Jurkat, Clone E6-1 (cell line): ENCODE measurements around the genes NARF and FOXK2.

DNA sequence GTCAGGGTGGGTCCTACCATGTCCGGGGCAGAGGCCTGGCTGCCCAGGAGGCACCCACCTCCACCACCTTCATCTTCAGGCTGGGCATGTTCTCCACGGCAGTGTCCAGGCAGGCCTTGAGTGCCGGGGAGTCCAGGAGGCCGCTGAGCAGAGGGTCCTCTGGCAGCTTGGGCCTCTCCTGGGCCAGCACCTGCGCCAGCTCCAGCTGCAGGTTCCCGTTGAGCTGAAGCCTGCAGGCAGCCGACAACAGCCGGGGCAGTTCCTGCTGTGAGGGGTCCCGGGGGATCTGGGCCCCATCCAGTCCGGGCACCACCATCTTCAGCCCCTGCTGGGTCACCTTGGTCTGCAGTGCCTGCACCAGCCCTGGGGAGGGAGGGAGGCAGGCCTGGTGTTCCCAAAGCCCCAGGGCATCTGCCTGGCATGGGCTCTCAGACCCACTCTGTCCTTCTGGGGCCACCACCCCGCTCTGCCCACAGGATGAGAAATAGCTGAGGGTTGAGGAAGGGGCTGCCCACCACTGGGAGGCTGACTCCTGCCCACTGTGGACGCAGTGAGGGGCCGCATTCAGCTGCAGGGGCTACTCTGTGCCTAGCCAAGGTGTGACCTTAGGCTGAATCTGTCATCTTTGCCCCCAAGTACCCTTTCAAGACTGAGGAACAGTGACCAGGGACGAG, 11.7 kb downstream of the FASN start:
- RRBS, result 100% methylated on average over 1 of the region's 14 CpGs

DNA sequence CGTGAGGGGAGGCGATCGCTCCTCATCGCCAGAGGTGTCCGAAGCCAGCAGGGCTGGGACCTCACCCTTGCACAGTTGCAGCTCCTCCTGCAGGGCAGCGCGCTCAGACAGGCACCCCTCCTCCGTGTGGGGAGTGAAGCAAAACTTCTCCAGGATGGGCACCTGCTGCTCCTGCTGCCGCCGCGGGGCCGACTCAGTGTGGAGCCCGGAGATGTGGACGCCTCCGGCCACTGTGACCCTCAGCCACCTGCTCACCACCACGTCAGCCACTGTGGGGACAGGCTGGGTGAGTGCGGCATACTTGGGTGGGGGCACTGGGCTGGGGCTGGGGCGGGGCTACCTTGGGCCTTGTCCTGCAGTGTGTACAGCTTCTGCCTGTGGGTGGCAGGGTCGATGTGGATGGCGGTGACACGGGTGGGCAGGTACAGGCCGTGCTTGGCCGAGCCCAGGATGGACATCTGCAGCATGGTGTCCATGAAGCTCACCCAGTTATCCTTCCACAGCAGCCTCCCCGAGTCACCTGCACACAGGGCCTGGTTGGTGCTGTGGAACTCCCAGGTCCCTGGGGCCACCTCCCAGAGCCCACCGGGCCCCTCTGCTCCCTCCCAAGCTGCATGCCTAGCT, 10.9 kb downstream of the FASN start:
- RRBS, result 89% methylated on average over 1 of the region's 25 CpGs

- RRBS, result no CpG with 5 or more reads among the region's 28 CpGs
These were observed 7.8 kb downstream of the FASN start for GRCh38 chr17:82090146-82090785.

DNA sequence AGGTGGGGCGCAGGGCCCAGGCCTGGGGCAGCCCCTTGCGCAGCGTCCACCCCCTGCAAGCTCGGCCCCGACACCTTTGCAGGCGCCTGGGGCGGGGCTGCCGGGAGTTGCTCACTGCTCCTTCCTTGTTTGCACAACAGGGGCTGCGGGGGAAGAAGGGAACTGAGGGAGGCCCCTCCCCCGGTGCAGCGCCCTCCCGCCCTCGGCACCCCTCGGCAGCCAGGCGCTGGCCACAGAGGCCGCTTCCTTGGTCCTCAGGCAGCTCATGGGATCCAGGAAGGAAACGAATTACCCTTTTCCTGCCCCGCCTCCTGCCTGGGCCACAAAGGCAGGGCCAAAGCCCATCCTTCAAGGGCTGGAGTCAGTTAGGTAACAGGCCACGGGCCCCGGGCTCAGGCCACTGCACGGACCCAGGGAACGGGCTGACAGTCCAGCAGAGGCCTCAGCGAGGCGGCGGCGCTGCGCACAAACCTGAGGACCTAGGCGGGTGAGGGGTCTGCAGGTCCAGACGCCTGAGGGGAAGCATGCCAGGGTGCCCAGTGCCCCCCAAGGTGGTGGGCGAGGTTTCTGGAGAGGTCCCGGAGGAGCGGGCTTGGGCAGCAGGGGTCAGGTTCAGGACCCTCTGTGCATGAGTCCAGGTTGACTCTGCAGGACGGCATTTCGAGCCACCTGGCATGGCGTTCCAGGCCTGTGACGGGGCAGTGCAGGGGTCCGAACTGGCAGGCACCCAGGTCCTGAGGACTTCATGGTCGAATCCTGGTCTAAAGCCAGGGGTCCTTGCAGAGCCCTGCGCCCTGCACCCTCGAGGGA, 3.2 kb downstream of the SLC16A3 start:
- RRBS, result 38% methylated on average over 2 of the region's 40 CpGs

- RRBS, result no CpG with 5 or more reads among the region's 45 CpGs
These were observed 15.6 kb downstream of the SLC16A3 start for GRCh38 chr17:82244058-82245163.

- RRBS, result no CpG with 5 or more reads among the region's 10 CpGs
These were observed 3.9 kb downstream of the CSNK1D start for GRCh38 chr17:82269451-82270086.

DNA sequence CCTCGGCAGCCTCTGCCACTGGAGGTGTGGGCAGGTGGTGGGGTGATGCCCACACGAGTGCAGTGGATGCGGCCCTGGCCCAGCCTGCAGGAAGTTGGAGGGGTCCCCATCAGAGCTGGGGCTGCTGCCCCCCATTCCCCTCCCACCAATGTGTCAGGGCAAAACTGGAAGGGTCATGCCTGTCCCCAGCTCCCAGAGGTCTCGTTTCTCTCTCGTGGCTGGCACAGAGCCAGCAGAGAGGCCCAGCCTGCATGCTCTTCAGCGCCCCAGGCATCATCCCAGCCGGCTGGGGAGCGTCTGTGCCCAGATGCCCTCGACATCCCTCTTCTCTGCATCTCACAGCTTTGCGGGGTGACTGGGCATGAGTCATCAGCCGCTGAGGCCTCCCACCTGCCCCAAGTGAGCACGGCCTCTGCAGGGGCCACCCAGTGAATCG, 9.7 kb upstream of the CSNK1D start:
- RRBS, result no CpG with 5 or more reads among the region's 13 CpGs

DNA sequence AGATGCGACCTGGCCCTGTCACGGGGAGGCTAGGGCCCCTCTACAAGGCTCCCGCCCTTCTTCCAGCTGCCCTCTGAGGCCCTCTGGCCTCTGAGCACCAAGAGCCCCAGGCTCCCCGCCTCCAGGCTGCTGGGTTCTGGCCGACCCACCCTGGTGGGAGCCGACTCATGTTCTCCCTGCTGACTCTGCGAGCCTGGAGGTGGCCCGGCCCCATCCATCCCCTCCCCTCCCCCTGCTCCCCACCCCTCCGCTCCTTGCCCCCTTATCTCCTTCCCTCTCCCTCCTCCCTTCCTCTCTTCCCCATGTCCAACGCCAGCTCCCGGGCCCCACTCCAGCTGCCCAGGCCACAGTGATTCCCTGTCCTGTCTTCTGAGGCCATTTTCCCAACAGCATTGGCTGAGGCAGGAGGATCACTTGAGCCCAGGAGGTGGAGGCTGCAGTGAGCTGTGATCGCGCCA, 12.9 kb downstream of the CD7 start:
- RRBS, result no CpG with 5 or more reads among the region's 13 CpGs

DNA sequence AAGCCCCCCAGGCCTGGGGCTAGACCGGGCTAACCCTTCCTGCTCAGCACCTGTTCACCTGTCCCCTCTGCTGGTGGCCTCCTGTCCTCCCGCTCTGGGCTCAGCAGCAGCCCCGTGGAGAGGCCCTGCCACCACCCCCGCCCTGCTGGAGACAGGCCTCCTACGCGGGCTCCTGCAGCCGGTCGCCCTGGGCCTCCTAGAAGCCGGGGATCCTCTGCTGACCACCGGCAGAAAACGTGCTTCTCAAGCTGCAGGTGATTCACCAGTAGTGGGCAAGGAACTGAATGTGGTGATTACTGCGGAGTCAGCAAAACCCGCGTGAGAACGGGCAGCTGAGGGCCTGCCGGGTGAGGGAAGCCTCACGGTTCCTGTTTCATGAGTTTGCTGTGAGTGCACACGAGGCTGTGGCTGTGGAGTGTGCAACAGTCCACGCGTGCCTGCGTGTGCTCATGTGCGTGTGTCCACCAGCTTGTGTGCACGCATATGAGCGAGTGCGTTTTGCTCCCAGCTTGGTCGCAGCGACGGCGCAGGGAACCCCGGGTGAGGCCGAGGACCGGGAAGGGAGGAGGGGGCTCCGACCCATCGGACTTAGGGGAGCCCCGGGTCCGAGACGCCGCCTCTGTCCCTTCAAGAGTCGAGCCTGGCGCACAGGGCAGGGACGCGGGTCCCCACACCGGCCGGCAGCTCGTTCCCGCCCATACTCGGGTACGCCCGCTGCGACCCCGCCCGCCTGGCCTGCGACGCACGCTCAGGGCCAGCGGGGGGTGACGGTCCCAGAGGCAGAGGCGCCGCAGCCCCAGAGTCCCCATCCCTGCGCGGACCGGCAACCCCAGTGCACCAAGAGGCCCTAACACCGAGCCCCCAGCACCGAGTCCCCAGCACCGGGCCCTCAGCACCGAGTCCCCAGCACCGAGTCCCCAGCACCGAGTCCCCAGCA, 583 bp downstream of the SECTM1 start:
- RRBS, result 83% methylated on average over 12 of the region's 68 CpGs

GRCh38 chr17:82390079-82390971, 18.8 kb downstream of the UTS2R start:
- RRBS, result no CpG with 5 or more reads among the region's 37 CpGs

DNA sequence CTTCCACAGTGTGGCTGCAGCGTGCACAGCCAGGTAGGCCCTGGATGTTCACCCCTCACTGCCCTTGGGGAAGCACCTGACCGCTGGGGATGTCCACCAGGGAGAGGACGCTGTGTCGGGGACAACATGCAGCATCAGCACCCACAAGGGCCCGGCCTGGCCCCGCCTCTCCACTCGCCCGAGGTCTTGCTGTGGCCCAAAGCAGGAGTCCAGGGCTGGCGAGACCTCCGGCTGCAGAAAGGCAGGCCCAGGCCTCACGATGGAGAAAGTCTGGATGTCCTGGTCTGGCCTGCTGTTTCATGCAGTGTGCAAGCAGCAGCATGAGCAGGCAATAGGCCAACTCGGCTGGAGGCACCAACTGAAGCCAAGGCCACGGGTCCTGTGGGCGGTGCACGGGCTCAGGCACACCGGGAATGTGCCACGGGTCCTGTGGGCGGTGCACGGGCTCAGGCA, 7.1 kb downstream of the CYBC1 start:
- RRBS, result no CpG with 5 or more reads among the region's 19 CpGs

DNA sequence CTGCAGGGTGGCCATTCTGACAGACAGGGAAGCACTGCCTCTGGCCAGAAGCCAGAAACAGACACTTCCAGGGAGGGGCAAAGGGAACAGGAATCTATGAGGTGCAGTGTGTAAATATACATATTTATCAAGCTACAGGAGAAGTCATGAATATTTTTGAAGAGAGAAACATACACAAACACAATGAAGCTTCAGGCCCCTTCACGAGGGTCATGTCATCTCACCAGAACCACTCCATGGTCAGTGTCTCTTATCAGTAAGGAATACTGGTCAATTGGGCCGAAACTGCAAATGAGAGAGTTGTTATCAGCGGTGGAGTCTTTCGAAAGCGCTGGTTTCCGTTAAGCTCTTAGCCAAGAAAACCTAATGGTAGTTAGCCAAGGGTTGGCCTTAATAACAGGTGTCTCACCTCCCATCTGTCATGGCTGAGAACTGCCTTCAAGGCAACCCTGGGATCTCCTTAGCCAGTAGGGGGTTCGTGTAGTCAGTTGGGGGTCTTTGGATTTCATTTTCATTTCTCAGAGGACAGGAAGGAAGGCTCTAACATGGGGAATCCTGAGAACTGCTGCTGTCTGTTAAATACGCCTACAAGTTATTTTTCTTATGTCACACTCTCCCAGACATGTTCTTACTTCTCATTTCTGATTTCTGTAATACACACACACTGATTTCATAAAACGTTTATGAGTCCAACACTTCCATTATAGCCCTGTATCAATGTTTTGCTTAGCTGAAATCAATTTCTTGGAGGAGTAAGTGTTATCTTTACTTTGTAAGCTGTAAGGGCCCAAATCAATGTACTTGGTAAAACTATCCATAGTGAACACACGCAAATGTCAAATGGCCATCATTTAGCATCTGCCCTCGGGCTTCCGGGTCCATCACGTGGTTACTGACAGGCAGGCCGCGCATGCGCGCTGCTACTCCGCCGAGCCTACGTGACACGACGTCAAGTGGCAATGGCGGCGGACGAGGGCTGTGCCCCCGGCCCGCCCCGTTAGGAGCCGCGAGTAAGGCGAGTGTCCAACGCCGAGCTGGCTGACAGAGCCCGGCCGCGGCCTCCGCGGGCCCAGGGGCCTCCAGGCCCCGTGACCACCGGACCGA, 925 bp upstream of the NARF start:
- RRBS, result 1% methylated on average over 15 of the region's 41 CpGs

DNA sequence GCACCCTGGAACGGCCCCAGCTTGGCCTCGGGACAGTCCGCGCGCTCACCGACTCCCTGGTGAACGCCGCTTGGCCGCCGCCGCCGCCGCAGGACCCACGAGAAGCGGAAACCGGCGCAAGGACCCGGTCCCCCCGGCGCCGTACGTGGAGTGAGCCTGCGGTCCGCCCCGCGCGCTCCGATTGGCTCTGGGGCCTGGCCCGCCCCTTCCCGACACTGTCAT, 262 bp upstream of the NARF start:
- RRBS, result no CpG with 5 or more reads among the region's 30 CpGs

DNA sequence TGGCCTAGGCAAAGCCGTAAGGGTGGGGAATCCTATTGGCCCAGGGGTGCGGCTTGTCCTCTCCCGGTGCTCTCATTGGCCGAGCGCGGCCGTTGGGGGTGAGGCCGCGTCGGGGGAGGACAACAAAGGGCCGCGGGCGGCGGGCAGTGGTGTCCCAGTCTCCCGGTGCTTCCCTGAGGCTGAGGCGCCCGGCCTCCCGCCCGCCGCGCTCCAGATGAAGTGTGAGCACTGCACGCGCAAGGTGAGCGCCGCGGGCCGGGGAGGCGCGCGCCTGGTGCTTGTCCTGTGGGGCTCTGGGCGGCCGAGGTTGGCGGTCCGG, at the start of gene NARF:
Gene NARF, plus strand, starts transcription at position 152 of the 319 bp plus-strand sequence.
- RRBS, result 2% methylated on average over 28 of the region's 34 CpGs

- RRBS, result no CpG with 5 or more reads among the region's 34 CpGs
These were observed 29.4 kb upstream of the FOXK2 start for GRCh38 chr17:82489789-82490901.

DNA sequence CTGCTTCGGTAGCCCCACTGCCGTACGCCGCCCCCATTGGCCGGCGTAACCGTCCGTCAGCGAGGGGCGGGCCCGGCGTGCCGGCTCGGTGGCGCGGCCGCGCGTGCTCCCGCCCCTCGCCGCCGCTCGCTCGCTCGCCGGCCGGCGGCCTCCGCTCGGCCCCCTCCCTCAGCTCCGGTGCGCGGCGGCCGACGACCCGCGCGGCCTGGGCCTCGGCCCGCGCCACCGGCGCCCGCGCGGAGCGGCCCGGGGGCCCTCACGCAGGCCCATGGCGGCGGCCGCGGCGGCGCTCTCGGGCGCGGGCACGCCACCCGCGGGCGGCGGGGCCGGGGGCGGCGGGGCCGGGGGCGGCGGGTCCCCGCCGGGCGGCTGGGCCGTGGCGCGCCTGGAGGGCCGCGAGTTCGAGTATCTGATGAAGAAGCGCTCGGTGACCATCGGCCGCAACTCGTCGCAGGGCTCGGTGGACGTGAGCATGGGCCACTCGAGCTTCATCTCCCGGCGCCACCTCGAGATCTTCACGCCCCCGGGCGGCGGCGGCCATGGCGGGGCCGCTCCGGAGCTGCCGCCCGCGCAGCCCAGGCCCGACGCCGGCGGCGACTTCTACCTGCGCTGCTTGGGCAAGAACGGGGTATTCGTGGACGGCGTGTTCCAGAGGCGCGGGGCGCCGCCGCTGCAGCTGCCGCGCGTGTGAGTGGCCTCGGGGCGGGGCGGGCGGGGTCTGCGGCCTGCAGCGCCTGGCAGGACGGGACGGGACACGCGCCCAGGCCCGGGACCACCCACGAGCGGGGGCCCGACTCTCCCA, at the start of gene FOXK2:
Gene FOXK2, plus strand, starts transcription at position 112 of the 802 bp plus-strand sequence.
- RRBS, result 2% methylated on average over 51 of the region's 135 CpGs

DNA sequence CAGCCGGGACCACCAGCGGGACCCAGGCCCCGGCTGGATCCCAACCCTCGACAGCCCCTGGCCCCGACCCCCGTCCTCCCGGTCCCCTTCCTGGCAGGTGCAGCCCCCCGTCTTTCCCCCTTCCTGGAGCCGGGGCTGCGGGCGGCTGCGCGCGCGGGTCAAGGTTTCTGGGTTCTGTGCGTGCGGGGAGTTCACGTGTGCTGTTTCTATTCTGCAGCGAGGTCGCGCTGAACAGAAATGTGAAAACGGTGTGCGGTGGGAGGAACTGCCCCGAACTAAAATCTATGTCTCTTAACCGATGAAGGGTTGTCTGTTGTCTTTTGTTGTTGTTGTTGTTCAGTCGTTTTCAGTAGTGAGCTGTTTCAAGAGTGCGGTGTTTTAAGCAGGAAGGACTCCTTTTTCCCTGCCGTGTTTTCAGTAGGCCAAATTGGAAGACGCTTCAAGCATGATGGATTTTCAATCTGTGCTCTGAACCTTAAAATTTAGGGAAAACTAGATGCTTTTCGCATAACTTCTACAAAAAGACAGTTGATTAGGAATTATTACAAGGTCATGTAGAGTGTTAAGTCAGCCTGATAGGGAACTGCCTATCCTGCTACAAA, 992 bp downstream of the FOXK2 start:
- RRBS, result 5% methylated on average over 8 of the region's 30 CpGs

DNA sequence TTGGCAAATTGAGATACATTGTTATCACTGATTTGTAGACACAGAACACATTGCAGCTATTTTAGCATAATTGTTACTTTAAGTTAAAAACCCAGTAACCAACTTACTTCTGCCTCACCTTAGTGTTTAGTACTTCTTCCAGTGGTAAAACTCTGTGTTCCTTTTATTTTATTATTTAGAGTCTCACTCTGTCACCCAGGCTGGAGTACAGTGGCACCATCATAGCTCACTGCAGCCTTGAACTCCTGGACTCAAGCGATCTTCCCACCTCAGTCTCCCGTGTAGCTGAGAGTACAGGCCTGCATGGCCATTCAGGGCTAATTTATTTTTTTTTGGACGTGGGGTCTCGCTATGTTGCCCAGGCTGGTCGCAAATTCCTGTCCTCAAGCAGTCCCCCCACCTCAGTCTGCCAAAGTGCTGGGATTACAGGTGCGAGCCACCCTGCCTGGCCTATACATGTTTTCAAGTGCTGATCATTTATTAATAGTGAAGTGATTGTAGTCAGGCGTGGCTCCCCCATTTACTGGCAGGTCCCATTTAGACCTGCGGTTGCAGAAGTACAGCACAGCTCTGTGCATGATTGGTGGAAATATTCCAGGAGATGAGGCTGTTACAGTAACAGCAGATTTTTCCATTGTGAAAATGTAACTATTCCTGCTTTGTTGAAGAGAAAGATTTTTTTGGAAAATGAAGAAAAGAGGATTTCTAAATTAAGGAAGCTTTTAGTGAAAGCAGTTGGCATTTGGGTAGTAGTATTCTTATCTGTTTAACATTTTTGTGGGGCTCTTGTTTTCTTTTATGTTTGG, 8.3 kb downstream of the FOXK2 start:
- RRBS, result no CpG with 5 or more reads among the region's 8 CpGs

DNA sequence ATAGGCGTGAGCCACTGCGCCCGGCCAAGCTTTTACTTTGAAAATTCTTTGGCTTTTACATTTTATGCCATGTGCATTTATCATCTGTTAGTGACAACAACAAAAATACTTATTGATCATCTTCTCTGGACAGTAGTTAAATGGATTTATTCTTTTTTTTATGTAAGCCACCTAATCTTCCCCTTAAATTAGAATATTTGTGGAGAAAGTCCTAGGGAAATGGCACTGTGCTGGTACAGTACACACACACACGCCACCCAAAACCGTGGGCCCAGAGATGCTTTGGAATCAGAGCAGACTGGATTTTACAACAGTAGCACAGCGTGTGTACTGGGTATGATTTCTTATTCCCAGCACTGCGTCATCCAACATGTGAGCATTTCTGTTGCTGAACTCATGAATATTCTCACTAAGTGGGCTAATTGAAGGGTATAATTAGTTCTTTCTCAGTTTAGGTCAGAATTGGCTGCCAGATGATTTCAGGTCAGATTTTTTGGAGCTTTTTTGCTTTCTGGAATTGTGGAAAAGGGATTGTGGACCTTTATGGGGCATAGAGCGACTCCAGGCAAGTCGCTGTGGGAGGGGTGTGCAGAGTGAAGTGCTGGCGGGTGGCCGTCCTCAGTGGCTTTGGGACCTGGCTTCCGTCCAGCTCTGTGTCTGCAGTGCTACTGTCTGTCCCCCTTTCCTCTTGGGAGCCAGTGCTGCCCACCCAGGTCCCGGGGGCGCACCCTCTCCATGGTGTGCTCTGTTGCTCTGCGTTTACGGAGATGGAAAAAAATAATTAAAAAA, 24.8 kb downstream of the FOXK2 start:
- RRBS, result no CpG with 5 or more reads among the region's 16 CpGs

DNA sequence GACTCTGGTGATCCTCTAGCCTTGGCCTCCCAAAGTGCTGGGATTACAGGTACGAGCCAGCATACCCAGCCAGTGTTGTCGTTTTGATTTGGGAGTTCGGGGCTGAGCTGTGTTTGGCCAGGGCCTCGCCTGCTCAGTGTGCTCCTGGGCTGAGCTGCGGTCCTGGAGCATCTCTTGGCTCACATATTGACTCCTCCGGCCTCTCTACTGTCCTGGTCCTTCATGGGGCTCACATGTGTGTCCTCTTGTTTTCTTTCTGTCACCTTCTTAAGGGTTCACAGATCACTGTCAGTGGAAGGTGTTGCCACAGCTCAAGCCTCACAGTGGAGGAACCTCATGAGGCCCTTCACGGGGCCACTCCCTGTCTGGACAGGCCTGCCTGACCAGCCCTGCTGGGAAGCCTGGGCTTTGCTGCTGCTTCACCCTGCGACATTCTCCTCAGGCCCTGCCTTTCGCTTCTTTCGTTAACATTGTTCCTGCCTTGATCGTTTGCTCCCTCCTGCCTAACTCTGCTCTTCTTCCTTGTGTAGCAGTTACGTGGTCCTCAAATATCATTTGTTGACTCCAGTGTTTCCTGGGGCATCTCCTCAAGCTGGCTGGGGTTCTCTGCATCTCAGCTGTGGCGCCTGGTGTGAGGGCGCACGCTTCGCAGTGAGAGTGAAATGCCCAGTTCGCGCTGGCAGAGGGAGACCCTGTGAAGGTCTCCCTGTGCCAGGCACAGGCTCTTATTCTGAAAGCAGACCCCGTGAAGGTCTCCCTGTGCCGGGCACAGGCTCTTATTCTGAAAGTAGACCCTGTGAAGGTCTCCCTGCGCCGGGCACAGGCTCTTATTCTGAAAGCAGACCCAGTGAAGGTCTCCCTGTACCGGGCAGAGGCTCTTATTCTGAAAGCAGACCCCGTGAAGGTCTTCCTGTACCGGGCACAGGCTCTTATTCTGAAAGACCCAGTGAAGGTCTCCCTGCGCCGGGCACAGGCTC, 55.8 kb downstream of the WDR45B start:
- RRBS, result no CpG with 5 or more reads among the region's 27 CpGs